Cytotoxic T cell (primary cell): ENCODE measurements around the gene FBXL5.

DNA sequence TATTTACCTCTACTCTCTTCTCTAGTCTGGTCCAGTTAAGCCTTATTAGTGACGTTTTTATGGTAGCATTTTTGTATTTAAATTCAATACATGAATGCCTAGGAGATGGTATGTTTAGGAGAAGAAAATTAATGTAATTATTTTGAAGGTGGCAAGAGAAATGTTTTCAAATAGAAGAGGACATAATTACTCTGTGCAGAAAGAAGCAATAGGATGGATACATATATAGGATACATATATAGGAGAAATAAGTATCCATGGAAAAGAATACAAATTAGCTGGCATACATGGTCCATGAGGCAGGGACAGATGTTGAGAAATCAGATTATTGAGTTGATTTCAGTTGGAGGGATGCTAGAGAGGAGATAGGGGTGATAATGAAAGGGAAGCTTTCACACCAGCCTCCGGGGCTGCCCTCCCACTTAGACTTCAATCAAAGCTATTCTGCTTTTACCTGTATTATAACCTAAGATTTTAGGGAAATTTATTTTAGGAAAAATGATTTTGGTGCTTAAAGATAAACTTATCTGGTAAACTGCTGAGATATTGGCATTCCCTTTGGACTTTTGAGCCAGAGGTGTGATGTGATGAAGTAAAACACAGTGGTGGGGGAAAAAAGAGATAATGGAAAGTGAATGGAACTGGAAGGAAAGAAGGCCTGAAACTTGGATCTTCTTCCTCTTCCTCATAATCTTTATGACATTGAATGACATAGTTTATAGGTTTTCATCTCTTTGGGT lies 7.4 kb downstream of the CPEB2 start:
- PRO-cap, 2 experiments, result no peak in any of the 2 experiments

DNA sequence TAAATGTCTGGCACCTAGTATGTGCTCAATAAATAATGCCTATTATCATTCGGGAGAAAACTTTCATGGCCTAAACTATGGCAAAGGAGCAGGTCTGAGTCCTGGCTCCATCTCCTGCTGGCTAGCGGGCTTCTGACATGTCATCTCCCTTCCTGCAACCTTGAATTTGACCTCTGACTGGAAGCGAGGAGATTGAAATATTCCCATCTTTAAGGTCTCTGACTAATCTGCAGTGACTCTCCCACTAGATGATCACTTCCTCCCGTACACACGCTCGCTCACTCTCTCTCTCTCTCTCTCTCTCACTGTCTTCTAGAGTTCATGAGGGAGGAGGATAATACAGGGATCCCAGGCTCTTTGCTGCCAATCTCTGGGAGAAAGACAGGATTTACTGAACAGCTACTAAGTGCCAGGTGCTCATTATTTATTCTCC lies 193.8 kb upstream of the C1QTNF7 start:
- PRO-cap, 2 experiments, result no peak in any of the 2 experiments

- PRO-cap, 2 experiments, result no peak in any of the 2 experiments
Observed at GRCh38 chr4:15374014-15375145, 53.5 kb upstream of the C1QTNF7 start.

DNA sequence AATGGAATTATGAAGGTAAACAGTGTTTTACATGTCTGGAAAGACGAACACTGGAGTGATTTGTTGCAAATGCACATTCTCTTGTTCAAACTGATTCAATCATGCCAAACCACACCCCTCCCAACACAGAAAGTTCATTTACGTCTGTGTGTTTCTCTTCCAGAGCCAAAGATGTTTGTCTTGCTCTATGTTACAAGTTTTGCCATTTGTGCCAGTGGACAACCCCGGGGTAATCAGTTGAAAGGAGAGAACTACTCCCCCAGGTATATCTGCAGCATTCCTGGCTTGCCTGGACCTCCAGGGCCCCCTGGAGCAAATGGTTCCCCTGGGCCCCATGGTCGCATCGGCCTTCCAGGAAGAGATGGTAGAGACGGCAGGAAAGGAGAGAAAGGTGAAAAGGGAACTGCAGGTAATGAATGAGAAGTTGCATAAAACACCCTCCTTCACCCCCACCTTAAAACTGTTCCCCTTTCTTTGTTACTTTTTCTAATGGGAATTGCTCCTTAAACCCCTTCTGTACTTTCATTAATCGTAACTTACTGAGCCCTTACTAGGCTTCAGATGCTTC lies 7.8 kb downstream of the C1QTNF7 start:
- PRO-cap, 2 experiments, result no peak in any of the 2 experiments

GRCh38 chr4:15551969-15553178 lies 82.7 kb downstream of the CC2D2A start:
- PRO-cap, 2 experiments, result no peak in any of the 2 experiments

- PRO-cap, 2 experiments, result peak in 1 of 2 experiments; most common plus-strand start chr4:15654100 (in 1); most common minus-strand start chr4:15654074 (in 1)
Observed at GRCh38 chr4:15653899-15654336, 1.2 kb downstream of the FBXL5 start.

- PRO-cap, 2 experiments, result peak in 2 of 2 experiments; most common minus-strand start chr4:15655332 (in 1)
Observed at GRCh38 chr4:15655194-15655420, at the start of gene FBXL5. Gene FBXL5 (minus strand): TSS chr4:15655357.

- PRO-cap, 2 experiments, result no peak in any of the 2 experiments
Observed at GRCh38 chr4:15690201-15691167, 8.9 kb downstream of the FAM200B start.

GRCh38 chr4:15754401-15754738 lies 23.8 kb upstream of the CD38 start:
- PRO-cap, 2 experiments, result no peak in any of the 2 experiments

- PRO-cap, 2 experiments, result no peak in any of the 2 experiments
Observed at GRCh38 chr4:15840509-15840861, 62.4 kb downstream of the CD38 start.

DNA sequence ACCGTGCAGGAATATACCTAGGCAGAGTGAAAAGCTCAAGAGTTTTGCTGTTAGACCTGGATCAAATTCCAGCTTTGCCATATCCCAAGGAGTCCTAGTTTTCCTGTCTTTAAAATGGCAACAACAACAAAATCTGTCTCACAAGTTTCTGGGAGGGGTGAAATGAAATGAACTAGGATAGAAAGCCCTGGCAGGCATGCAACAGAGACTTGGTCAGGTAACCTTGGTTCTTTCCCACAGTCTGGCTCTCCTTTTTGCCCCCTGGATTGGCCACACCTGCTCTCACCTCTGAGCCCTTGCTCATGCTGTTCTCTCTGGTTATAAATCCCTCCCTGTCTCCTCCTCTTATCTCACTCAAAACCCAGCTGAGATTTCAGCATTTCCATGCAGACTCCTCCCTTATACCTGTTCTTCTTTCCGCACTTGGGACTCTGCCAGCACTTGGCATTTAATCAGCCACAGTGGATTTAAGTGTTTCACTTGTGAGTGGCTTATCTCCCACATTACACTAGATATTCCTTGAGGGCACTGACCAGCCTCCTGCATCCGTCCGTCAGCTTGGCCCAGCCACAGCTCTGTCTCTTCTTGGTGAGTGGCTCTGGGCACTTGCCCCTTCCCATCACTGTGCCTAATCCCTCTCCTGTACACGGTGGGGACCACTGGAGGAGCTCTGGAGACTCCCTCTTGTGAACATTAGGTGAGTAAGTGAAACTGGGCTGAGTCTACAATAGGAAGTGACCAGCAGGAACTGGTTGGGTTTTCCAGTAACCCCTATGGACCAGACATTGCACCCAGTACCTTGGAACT lies 20.1 kb downstream of the FGFBP1 start:
- PRO-cap, 2 experiments, result no peak in any of the 2 experiments

- PRO-cap, 2 experiments, result no peak in any of the 2 experiments
Observed at GRCh38 chr4:16118135-16118612, 34.4 kb upstream of the PROM1 start.

DNA sequence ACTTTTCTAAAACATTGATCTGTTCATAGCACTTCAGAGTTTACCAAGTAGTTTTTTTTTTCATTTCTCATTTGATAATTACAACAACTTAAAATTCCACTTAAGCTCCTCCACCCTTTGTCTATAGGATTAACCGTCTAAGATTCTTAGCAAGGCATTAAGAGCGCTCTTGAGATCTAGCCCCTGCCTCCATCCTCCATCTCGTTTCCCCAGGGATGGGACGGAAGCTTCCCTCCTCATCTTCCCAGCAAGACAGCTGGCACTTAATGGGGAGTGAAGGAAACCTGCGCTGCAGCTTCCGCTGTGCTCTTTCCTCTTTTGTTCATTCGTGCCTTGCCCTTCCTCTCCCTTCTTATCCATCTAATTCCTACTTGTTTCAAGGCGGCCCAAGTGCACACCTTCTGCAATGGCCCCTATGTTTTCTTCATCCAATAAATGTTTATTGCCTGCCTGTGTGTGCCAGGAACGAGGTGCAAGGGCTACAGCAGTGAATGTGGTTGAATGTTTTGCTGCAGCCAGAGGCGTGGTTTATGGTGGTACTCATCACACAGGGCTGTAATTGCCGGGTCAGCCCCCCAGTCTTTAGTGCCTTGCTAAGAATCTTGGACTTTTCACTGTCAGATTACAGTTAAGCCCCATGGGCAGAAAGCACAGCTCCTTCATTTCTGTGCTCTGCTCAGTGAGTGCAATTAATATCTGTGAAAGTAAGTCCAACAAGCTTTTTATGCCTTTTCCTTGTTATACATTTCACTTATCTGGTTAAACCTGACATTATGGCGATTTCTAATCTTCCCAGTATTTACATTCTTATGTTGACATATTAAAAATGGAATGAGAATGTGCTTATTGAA lies 67.9 kb downstream of the TAPT1 start:
- PRO-cap, 2 experiments, result no peak in any of the 2 experiments

GRCh38 chr4:16212339-16213050 lies 13.8 kb downstream of the TAPT1 start:
- PRO-cap, 2 experiments, result no peak in any of the 2 experiments

DNA sequence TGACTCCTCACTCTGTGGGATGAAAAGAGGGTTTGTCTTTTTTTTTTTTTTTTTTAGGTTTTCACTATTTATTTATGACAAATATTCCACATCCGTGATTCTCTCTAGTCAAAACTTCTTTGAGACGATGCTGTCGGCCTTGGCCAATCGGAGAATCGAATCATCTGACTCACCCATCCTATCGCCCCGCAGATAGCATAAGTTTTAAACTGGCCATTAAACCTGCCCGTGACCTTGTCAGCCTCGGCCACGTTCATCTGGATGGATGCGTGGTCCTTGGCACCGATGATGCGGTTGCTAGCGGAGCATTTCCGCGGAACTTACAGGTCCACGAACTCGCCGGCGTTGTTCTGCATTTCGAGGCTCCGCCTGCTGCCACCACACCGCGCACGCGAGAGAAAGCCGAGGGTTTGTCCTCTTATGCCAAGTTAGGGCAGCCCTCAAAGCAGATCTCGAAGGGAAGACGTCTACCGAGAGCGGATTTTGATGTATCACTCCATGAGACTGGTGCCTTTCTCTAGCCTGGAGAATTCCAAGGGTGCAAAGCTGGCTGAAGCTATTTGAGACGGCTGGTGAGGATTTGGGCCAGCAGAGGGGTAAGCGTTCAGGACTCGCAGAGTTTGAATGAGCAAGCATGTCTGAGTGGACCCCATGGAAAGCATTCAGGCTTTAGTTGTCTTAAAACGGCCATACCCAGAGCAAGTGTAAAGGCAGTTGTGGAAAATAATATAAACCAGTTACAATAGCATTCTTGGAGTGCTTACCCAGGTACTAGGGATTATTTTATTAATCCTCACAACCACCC lies 30.1 kb upstream of the TAPT1 start:
- PRO-cap, 2 experiments, result no peak in any of the 2 experiments

GRCh38 chr4:16672852-16673444 lies 225.5 kb downstream of the LDB2 start:
- PRO-cap, 2 experiments, result no peak in any of the 2 experiments

GRCh38 chr4:16894441-16894865 lies 4.0 kb downstream of the LDB2 start:
- PRO-cap, 2 experiments, result no peak in any of the 2 experiments

DNA sequence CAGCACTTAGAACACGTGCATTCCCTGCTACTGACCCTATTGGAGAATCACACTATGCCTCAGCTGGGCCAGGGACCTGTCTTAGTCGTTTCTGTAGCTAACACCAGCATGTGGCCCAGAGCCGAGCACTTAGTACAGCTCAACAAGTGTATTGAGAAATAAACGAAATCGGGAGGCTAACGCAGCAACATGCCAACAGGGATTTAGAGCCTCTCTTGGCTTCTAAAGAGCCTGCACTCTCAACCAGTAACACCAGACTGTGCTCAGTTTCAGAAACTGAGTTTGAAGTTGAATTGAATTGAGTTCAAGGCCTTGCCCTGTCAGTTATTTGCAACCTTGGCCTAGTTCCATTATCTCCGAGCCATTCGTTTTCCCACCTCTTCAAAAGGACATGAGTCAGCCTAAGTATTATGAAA lies 71.2 kb upstream of the LDB2 start:
- PRO-cap, 2 experiments, result no peak in any of the 2 experiments

GRCh38 chr4:17437172-17437538 lies 74.7 kb downstream of the QDPR start:
- PRO-cap, 2 experiments, result no peak in any of the 2 experiments

- PRO-cap, 2 experiments, result no peak in any of the 2 experiments
Observed at GRCh38 chr4:17535917-17536276, 20.9 kb downstream of the CLRN2 start.